Renal cortical epithelial cell (primary cell): Measurements from ENCODE around the genes NFE2L3 and HNRNPA2B1.

- RRBS = 54% methylated on average over 3 of the region's 3 CpGs
Observed at GRCh38 chr7:24719352-24719512, 38.0 kb downstream of the GSDME start.

DNA sequence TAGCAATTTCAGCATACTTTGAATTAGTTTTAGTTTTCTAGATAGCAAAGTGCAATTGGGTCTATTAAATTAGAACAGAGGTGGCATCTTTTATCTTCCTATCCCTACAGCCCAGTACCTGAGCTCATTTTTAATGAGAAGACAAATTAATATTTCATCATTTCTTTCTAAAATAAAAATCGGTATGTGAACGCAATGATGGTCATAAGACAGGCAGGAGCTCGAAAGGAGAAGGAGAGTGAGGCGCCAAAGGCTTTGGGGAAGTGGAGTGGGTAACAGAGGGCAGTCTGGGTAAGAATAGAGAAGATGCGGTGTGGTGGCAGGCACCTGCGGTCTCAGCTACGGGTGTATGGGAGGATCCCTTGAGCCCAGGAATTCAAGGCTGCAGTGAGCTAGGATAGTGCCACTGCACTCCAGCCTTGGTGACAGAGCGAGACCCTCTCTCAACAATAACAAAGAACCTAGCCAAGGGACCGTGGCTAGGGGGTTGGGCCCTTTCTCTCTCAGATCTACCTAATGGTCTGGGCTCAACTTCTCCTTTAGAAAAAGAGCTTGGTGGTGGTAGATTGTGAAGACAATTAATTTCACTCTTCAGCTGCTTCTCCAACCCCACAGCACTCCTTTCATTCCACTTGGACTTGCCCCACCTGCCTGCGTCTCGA lies 1.2 kb downstream of the GSDME start:
- RRBS = no CpG with 5 or more reads among the region's 11 CpGs

DNA sequence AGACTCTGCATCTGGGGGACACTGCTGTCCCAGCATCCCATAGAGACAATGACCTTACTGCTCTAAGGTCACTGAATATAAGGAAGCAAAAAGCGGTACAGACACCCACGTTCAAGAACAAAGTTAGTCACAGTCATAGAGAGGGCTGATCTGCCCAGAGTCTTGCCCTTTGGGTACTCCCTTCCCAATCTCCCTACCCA lies 76.3 kb upstream of the GSDME start:
- RRBS = no CpG with 5 or more reads among the region's 2 CpGs

- RRBS = no CpG with 5 or more reads among the region's 7 CpGs
Observed at GRCh38 chr7:25030939-25031404, 51.0 kb upstream of the OSBPL3 start.

DNA sequence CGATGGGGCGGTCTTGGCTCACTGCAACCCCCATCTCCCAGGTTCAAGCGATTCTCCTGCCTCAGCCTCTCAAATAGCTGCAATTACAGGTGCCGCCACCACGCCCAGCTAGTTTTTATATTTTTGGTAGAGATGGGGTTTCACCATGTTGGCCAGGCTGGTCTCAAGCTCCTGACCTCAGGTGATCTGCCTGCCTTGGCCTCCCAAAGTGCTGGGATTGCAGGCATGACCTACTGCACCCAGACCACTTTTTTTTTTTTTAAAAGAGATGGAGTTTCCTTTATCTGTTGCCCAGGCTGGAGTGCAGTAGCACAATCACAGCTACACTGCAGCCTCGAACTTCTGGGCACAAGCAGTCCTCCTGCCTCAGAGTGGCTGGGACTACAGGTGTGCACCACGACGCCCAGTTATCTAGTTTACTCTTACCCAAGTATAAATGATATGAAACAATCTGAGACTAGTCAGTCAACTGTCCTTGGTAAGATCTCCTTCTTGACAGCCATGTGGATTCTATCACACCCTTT lies 5.7 kb downstream of the CYCS start:
- RRBS = no CpG with 5 or more reads among the region's 8 CpGs

GRCh38 chr7:25255668-25256434 lies 27.6 kb upstream of the NPVF start:
- RRBS = no CpG with 5 or more reads among the region's 7 CpGs

DNA sequence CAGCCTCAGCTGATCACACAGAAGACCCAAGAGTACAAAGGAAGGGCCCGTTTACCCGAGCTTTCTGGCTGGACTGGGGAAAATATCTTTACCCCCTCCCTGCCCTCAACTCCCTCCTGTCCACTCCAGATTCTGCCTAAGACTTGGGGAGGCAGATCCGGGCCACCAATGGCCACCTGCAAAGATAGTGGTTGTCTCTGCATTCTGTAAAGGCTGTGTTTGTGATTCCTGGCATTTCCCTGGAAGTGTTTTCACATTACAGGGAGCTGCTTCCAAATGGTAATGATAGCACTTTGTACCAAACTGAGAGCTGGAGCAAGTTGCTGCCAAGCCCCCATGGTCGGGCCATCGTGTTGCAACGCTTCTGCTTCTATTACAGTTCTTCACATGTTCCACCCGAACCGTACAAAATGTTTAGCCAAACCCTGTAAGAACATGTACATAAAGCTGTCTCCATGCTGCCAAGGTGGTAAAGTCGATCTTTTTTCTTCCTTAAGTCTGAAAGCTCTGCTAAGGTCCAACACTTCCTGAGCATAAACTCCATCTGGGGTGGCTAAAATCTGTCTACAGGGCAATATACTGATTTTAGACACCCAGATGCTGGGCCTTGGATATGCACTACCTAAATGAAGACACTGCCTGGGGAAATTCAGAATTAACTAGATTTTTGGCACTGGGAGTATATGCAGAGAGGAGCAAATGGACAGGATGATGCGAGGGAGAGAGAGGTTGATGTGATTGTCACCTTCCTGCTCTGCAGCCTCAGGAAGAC lies 397.6 kb upstream of the NFE2L3 start:
- RRBS = no CpG with 5 or more reads among the region's 10 CpGs

GRCh38 chr7:25776062-25776494 lies 375.9 kb upstream of the NFE2L3 start:
- RRBS = no CpG with 5 or more reads among the region's 2 CpGs

GRCh38 chr7:25988999-25989675 lies 162.9 kb upstream of the NFE2L3 start:
- RRBS = no CpG with 5 or more reads among the region's 7 CpGs

- RRBS = no CpG with 5 or more reads among the region's 1 CpG
Observed at GRCh38 chr7:26083121-26083379, 68.9 kb upstream of the NFE2L3 start.

DNA sequence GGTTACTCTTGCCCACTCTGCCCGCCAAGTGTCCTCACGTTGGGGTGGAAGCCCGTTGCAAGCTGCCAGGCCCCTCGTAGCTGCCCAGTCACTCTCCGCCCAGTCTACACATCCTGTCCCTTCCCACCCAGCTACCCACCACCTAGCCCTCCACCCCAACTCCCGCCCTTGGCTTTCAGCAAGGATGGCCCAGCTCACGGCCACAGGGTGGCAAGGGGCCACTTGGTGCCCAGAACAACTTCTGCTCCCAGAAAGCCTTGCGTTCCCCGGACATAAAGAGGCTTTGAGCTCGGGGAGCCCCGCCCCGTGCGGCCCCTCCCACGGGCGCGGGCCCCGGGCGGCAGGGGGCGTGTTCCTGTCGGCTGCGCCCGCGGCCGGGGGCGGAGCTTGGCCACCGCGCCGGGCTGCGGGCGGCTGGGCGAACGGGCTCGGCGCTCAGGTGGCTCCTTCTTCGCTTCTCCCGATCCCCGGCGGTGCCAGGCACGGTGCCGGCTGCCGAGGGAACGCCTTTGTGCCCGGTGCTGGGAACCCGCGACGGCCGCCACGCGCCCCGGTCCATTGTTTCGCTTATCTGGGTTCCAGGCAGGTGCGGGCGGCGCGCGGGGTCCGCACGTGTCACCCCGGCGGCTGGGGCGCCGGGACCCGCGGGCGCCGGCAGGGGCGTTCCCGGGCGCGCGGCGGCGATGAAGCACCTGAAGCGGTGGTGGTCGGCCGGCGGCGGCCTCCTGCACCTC lies at the start of gene NFE2L3:
Gene NFE2L3, plus strand, starts transcription at position 383 of the 734 bp plus-strand sequence.
- RRBS = 1% methylated on average over 40 of the region's 78 CpGs

- RRBS = no CpG with 5 or more reads among the region's 8 CpGs
Observed at GRCh38 chr7:26195605-26196292, 4.8 kb downstream of the HNRNPA2B1 start.

- RRBS = no CpG with 5 or more reads among the region's 3 CpGs
Observed at GRCh38 chr7:26198076-26198492, 2.5 kb downstream of the HNRNPA2B1 start.

GRCh38 chr7:26200468-26200856 lies at the start of gene HNRNPA2B1:
TSS of gene HNRNPA2B1 (minus strand) at chr7:26200746.
- RRBS = 2% methylated on average over 8 of the region's 43 CpGs

- RRBS = no CpG with 5 or more reads among the region's 10 CpGs
Observed at GRCh38 chr7:26343360-26343859, 51.7 kb downstream of the SNX10 start.

DNA sequence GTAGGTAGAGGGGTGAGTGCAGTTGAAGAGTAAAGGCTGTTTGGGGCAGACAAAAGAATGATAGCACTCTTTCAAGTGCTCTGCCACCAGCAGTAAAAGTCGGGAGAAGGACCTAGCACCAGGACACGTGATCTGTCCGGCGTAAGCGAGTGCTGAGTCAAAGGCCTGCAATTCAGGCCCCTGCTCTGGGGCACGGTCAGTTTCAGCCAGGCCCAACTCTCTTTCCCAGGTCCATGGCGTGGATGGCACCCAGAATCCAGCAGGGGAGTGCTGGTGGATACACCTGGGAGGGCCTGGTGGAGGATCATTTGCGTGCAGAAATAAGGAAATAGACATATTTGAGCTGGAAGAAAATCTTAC lies 206.5 kb downstream of the SNX10 start:
- RRBS = no CpG with 5 or more reads among the region's 8 CpGs

GRCh38 chr7:26603307-26603746 lies 261.1 kb downstream of the SKAP2 start:
- RRBS = no CpG with 5 or more reads among the region's 3 CpGs

DNA sequence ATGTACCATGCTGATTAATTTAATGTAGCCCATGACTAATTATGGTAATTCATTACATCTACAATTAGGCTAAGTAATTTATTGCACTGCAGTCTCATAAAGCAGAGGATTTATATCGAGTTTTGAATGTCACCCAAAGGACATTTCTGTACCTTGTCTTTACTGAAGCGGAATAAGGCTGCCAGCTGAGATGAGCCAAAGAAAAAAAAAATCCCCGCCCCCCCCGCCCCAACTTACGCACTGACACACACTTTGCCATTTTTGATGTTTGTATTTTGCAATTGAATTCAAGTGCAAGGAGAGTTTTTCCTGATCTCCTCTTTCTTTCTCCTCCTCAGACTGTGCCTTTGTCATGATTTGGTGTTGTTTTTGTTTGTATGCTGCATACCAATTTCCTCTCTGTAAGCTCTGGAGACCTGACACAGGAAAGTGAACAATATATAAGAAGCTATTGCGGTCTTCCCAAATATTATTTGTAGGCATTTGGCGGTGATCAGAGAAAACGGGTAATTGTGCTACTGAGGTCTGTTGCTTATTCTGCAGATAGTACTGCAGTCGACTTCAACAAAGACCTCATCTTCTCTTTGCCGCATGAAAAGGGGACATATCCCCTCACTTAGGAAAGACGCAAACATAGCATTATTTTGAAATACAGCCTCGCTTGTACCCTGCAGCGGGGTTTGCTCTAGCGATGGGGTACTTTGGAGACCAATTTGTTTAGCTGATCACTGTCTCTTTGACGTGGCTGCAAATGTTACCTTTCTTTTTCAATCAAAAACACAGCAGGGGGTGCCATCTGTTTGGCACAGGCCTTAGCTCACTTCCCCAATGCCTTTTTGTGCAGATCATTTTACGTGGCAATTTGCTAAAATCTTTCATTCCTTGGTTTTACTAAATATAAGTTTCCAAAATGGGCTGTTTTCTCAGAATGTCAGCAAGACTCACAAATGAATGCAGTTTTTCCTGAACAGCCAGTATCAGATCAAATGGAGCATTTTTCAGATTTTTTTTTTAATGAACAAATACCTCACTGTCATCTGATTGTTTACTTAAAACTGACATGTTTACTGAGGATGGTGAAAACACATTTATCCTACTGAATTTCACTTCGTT lies 206.5 kb downstream of the SKAP2 start:
- RRBS = no CpG with 5 or more reads among the region's 17 CpGs

GRCh38 chr7:27096792-27097891 lies 1.3 kb upstream of the HOXA1 start:
- RRBS = 2% methylated on average over 17 of the region's 45 CpGs

- RRBS = no CpG with 5 or more reads among the region's 10 CpGs
Observed at GRCh38 chr7:27097892-27098252, 2.1 kb upstream of the HOXA1 start.